ENCODE results near the gene APOL4.

DNA sequence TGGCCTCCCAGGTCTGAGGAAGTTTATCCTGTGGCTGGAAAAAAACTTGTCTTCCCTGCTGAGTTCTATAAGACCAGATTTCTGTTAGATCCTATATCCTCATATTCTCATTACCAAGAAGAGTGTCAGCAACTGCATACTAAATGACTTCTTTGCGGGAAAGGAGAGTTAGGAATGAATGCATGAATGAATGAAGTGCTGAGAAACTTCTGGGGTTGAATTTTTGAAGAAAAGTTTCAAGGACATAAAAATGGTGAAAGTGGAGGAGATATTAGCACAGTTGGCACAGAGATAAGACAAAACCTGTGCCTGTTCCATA, 290.4 kb upstream of the ISX start:
- PRO-cap = no peak

GRCh38 chr22:35258185-35259003, 1.1 kb downstream of the HMGXB4 start:
- PRO-cap = bidirectional peak, plus-strand start at chr22:35258533, minus-strand start at chr22:35258549

DNA sequence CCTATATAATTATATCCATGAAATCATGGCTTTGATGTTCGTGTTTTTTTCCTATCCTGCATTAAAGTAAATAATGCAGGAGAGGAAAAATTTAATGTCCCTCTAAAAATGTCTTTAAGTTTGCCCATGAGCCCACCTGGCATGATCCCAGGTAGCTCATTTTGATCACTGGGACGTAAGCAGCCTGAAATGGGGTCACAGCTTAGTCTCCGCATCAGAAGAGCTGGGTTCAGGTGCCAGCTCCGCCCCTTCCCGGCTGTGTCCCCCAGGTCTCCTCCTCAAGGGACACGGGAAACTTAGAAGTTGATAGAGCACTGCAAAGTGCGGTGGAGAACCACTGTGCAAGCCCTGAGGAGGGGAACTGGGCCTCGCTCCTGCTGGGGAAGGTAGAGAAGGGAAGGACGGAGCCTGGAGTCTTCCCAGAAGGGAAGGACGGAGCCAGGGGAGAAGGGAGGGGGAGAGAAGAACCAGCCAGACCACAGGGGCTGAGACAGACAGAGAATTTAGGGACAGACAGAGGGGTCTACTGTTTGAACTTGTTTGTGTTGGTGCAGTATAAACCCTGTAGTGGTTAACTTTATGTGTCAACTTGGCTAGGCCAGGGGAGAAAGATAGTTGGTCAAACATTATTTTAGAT, 7.7 kb downstream of the TOM1 start:
- PRO-cap = no peak

GRCh38 chr22:35316351-35316838, 16.7 kb downstream of the TOM1 start:
- PRO-cap = no peak

- PRO-cap = no peak
These were observed 5.8 kb upstream of the HMOX1 start for GRCh38 chr22:35375090-35375495.

DNA sequence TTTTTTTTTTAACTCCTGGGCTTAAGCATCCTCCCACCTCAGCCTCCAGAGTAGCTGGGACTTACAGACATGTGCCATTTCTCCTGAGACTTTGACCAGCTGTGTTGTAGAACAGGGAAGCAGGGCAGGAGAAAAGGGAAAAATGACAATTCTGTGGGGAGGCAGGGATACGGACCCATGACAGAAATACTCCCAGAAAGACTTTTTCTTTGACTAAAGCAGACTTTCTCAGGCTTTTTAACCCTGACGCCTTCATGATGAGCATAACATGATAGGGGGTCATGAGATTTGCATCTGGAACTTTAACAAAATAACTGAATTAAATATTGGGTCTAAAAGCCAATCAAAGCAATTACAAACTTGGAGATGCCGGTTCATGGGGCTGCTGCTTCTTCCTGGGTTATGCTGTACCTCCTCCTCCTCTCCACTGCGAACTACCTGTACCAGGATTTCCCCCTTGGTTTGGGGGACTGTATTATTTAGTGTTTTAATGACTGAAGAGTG, 930 bp downstream of the HMOX1 start:
- PRO-cap = no peak

GRCh38 chr22:35586779-35587178, 30.4 kb downstream of the MB start:
- PRO-cap = no peak

DNA sequence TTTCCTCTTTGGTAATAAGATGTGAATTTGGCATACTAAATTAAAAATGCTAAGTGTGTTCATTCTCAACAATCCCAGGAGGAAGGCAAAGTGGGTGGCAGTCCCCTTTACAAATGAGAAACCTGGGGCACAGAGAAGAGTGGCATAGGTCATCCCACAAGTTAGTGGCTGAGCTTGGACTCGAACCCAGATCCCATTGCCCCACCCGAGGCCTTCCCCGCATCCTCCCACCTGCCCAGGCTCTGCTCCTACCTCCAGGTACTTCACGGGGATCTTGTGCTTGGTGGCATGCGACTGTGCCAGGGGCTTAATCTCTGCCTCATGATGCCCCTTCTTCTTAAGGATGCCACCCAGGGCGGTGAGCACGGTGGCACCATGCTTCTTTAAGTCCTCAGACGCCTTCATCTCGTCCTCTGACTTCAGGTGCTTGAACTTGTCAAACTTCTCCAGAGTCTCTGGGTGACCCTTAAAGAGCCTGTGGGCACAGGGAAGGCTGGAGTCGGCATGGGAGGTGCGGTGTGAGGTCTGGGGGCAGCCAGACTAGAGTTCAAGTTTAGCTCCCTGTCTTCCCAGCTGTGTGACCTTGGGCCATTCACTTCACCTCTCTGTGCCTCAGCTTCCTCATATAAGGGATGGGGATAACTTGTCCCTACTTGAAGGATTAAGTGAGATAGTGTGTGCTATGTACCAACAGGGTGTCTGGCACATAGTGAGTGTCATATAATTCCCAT, 6.3 kb downstream of the MB start:
- PRO-cap = no peak

DNA sequence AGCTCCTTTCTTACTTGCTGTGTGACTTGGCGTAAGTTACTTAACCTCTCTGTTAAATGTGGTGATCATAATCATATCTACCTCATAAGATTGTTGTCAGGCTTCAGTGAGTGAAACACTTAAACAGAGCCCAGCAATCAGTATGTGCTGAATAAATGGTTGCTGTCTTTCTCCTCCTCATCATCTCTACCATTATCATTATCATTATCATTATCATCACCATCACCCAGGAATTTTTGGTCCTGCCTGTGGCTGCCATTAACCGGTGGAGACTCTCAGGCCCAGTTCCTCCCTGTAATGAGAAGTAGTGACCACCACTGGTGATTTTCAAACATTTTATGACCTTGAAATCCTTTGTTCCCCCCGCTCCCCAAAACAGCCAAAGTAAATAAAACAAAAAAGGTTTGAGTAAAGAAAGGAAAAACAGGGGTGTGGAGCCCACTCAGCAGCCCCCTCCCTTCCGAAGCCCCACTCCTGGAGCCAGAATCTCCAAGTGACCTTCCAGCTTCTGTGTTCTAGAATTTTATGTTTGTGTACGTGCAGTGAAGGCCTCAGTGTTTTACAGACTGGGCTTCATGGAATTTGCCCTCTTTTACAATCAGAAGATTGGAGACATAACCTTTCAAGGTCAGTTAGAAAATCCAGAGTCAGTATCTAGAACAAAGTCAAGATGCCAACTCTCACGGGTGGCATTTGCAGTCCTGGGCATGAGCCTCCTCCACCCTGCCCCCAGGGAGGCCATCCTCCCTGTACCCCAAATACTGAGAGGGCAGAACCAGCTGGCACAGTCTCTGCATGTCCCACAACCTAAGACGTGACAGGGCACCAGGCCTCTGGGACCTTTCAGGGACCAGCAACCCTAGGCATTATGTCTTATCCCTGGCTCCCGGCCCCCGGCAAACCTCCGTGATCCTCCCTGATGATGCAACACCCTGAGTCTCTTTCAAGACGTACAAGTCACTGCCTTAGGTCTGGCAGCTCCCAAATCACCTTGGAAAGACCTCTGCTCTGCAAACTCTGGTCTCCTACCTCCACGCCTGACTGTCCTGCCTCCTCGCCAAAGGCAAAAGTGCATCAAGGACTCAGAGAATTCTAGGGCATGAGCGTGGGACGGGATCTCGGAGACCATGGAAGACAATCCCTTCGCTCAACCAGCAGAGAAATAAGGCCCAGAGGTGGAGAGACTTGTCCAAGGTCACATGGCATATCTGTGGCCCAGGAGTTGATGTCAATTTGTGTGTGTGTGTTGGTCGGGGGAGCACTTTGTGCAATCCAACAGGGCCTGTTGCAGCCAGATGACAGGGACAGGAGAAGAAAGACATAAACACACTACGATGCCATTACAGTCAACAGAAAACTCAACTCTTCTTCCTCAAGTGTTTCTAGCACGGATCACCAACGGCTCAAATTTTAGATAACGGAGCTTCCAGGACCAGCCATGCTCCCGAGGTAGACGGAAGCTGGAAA, 2.1 kb downstream of the MB start:
- PRO-cap = no peak

DNA sequence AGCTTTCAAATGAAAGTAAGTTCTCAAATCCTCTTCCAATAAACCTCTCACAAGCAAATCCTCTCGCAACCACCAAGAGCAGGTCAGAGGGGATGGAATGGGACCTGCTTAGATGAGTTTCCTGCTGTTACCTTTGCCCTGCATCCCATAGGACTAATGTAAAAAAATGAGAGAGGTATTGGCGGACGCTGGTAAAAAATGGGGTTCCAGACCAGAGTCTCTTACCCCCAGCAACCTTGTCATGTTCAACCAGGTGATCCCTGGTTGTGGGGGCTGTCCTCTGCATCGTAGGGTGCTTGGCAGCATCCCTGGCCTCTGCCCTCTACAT, 1.3 kb downstream of the APOL6 start:
- PRO-cap = no peak

GRCh38 chr22:35846690-35847302, 129.1 kb downstream of the APOL5 start:
- PRO-cap = no peak

DNA sequence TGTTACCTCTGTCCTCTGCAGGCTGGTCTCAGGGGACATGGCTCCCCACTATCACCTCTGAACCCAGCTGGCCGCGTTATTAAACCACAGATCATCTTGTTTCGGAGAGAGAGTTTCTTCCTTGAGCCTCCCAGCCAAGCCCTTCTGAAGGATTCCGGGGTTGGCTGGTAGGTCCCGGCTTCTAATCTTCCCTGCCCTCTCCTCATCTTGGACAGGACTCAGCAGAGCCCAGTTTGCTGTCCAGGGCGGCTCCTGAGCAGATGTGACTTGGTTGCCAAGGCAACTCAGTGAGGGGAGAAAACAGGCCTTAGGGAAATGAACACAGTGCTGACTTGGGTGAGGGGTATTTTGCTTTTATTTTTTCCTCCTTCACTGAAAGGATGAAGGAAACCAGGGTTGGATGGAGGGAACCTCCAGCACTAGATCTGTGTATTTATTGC, 13.2 kb downstream of the APOL3 start:
- PRO-cap = no peak

- PRO-cap = no peak
These were observed 5.4 kb upstream of the APOL3 start for GRCh38 chr22:36165909-36166433.

DNA sequence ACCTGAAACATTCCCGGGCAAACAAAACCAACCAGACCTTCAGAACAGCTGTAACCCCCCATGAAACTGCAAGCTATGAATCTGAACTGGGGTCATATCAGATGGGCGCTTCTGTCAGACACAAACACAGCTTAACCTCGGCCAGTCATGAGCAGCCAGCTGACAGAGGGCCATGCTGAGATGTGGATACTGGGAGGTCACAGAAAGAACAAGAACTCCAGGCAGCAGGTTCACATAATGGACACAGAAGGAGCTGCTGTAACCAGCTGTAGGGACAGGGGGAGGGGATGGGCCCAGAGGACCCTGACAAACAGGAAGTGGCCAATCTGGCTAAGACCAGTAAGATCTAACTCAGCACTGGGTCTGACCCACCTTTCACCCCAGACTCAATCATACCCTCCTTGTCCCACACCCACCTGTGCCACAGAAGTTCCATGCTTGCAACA, 4.1 kb downstream of the APOL4 start:
- PRO-cap = no peak

- PRO-cap = no peak
These were observed at the start of gene APOL4 for GRCh38 chr22:36201504-36202302. TSS of gene APOL4 (minus strand) at chr22:36201809.

- PRO-cap = no peak
These were observed 3.0 kb upstream of the APOL4 start for GRCh38 chr22:36204578-36204973.

- PRO-cap = no peak
These were observed 28.7 kb downstream of the APOL1 start for GRCh38 chr22:36281461-36282182.

GRCh38 chr22:36292373-36292710, 39.4 kb downstream of the APOL1 start:
- PRO-cap = no peak

DNA sequence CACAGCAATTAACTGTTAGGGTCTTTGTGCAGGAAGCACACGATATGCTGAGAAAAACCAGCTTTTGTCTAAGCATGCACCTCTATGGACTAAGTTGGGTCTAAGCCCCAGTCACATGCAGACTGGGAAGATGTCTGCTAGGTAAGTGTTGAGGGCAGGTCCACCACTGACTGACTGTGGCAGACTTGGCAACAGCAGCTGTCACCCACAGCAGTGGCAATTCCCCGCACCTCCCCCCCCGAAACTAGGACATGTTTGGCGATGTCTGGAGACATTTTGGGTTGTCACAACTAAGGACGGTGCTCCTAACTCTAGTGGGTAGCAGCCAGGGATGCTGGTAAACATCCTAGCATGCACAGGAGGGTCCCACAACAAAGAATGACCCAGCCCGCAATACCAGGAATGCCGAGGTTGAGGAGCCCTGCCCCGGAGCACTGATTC, 58.2 kb downstream of the APOL1 start:
- PRO-cap = no peak

DNA sequence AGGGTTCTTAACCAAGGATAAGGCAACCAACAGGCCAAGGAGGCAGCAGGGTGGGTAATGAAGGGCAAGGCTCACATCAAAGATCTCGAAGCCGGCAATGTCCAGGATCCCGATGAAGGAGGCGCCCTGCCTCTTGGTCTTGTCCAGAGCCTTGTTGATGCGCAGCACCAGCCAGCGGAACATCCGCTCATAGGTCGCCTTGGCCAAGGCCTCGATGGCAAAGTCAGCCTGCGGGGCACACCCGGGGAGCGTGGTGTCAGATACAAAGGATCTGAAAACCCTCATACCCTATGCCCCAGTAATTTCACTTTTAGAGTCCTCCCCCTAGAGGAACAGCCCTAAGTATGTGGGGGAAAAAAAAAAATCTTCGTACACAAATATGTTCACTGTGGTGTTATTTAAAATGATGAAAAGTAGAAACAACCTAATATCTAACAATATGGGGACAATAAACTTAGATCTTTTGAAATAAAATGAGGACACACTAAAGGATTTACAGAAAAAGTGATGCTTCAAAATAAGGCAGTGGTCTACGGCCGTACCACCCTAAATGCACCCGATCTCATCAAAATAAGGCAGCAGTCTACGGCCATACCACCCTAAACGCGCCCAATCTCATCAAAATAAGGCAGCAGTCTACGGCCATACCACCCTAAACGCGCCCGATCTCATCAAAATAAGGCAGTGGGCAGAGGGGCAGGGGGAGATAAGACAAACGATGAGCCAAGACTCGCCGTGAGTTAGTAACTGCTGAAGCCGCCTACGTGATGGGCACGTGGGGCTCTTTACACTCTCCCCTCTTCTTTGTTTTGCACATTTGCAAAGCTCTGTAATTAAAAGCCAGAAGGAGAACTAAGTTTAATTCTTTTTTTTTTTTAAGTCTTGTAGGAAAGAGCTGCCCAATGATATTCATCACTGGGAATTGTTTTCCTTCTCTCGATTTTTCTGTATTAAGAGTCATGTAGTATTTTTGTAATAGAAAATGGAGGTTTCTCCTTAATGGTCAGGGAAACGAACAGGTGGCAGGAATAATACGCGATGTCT, 63.8 kb downstream of the APOL1 start:
- PRO-cap = unidirectional peak, plus-strand start at position 582 of the sequence